ENCODE results near the gene CAVIN1.

DNA sequence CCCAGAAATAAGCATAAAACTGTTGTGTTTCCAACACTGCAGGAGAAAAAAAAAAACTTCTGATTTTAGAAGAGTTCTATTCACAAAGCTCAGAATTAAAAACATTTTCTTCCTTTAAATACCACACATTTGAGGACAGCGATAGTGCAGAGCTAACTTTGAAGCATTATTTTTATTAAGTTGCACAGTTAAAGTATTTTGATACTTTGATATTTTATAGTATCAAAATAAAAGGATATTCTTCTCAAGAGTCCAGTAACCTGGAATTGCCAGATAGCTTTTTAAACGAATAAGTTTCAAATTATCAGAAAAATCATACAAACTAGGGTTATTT lies 3.0 kb downstream of the STAT5B start:
- PRO-cap: no peak

- PRO-cap: no peak
These were observed 7.1 kb downstream of the STAT5A start for GRCh38 chr17:42295377-42295833.

DNA sequence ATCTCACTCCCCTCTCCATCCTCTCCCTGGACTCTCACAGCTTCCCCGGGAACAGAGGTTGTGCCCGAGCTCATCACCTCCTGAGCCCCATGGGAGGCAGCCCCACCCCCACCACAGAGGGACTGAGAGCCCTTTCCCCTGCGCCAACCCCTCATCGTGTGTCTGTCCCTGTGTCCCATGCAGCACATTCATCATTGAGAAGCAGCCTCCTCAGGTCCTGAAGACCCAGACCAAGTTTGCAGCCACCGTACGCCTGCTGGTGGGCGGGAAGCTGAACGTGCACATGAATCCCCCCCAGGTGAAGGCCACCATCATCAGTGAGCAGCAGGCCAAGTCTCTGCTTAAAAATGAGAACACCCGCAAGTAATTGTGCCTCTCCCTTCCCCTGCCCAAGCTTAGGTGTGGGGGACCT lies 12.8 kb downstream of the STAT5A start:
- PRO-cap: no peak

DNA sequence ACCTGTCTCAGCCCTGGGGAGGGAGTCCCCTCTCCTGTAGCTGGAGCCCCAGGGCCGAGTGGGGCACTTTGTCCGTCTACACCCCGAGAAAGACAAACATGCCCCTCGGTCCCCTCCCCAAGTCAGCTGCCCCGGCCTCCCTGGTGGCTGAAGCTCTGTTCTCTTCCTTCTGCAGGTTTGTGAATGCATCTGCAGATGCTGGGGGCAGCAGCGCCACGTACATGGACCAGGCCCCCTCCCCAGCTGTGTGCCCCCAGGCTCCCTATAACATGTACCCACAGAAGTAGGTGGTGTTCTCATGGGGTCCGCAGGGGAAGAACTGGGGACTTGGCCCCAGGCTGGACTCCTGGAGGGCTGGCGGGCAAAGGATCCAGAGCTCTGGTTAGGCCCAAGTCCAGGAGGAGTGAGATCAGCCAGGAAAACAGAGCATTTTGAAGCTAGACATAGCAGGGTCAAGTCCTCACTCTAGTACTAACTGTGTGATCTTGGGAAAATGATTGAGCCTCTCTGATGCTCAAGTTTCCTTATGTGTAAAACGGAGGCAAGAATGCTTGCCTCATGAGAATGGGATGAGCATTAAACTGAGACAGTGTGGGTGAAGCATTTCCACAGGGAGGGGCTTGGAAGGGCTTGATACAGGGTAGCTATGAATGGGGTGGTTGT lies 21.0 kb downstream of the STAT5A start:
- PRO-cap: no peak

DNA sequence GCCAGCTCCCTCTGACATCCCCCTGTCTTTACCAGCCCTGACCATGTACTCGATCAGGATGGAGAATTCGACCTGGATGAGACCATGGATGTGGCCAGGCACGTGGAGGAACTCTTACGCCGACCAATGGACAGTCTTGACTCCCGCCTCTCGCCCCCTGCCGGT lies 22.1 kb downstream of the STAT5A start:
- PRO-cap: no peak

GRCh38 chr17:42340945-42341288 lies 47.3 kb downstream of the STAT3 start:
- PRO-cap: no peak

GRCh38 chr17:42398455-42398886 lies 10.2 kb upstream of the STAT3 start:
- PRO-cap: unidirectional peak, minus-strand start at chr17:42398691

- PRO-cap: bidirectional peak, plus-strand start at chr17:42423454, minus-strand start at chr17:42423256
These were observed at the start of gene CAVIN1 for GRCh38 chr17:42423044-42423627. Gene CAVIN1, minus strand, starts transcription at chr17:42423256.

GRCh38 chr17:42475680-42476105 lies 17.0 kb downstream of the ATP6V0A1 start:
- PRO-cap: no peak

- PRO-cap: bidirectional peak, plus-strand start at chr17:42554529, minus-strand start at chr17:42554567; bidirectional peak, plus-strand start at chr17:42554869, minus-strand start at chr17:42554748; unidirectional peak, minus-strand start at chr17:42555101
These were observed 1.8 kb downstream of the HSD17B1 start for GRCh38 chr17:42554148-42555237.

- PRO-cap: bidirectional peak, plus-strand start at chr17:42562407, minus-strand start at chr17:42562406
These were observed 466 bp downstream of the COASY start for GRCh38 chr17:42562242-42562986.

GRCh38 chr17:42579272-42580450 lies 2.1 kb upstream of the PSMC3IP start:
- PRO-cap: no peak

DNA sequence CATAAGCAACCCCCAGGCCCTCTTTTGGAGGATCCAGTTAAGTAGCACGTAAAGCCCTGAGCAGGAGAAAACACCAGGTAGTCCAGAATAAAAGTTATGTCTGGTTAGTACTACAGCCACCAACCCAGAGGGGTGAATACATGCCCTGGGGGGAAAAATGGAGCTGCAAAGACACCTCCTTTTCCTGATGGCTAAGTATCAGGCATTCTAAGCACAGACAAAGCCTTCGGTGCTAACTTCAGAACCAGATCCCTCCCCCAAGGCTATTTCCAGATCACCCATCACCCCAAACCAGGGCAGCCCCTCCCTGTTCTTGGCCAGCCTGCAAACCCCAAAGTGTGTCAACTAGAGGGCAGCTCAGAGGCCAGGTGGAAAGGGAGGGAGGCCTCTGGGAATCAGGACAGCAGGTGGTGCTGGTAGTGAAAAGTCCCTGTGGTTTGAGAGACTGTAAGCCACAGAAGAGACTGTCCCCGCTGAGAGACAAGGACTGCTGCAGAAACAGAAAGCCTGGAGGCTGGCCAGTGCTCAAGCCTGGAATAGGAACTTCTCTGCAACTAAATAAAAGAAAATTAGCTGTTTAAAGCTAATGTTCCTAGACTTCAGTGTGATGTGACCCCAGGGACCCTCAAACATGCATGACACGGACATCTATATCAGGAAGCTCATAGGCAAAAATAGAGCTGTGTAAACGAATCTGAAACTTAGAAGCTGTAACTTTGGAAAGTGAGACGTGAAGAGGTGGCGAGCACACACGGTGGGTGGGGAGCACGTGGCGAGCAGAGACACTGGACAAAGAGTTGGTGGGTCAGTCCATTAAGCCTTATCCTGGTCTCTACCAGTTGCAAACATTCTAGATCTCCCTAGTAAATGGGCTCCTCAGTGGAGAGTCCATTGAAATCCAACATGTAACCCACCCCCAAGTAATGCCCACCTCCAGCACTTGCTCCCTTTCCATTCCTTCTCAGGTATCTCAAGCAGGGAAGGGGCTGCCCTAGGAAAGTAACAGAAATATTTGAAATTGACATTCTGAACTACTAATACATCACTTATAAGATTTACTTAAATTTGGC lies 9.2 kb downstream of the TUBG1 start:
- PRO-cap: no peak

DNA sequence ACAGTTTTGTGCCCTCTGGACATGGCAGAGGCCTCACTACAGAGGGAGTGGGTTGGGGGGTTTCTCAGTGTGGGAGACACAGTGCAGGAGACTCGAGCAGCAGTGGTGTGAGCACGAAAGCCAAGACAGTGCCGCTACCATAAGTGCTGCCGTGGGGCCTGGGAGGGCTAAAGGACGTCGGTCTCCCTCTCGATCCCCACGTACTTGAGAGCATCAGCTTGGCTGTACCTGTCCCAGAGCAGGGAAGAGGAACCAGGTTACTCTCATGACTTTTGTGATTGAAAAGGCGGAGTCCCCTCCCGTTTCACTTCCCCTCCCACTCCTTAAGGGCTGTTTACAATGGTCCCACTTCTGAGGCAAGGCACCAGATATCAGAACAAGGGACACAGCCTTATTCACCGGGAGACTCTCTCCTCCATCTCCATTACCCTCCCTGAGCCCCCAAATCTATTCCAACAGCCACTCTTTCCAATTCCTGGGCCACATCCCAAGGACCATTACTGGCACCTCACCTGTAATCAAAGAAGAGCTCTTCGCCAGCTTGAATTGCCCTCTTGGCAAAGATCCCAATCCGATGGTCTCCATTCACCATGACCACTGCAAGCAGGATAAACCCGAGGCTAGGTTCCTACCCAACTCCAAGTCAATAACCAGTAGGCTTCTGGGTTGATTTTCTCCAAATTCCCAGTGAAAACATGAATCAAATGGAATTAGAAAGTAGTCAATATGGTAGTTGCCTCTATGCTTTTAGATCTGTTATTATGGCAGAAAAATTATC lies 20.2 kb downstream of the CNTNAP1 start:
- PRO-cap: no peak

GRCh38 chr17:42749642-42750016 lies 4.8 kb upstream of the EZH1 start:
- PRO-cap: no peak

GRCh38 chr17:42762747-42763717 lies 2.0 kb downstream of the RAMP2 start:
- PRO-cap: unidirectional peak, minus-strand start at chr17:42763557

GRCh38 chr17:42774922-42776196 lies 2.1 kb downstream of the VPS25 start:
- PRO-cap: no peak

DNA sequence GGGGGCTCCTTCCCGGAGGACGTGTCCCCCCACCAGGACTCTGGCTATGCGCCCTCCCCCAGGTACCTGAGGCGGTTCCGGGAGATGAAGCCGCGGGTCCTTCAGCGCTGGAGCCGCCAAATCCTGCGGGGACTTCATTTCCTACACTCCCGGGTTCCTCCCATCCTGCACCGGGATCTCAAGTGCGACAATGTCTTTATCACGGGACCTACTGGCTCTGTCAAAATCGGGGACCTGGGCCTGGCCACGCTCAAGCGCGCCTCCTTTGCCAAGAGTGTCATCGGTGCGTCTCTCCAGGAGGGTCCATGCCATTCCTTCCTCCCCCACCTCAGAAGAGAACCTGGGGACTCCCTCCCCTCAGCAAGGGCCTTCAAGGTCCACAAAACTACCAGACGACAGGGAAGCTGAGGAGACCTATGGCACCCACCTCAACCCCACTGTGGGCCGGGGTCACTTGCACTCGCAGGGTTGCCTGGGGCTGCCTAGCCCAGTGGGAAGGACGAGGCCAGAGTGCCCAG lies 3.5 kb downstream of the WNK4 start:
- PRO-cap: no peak

DNA sequence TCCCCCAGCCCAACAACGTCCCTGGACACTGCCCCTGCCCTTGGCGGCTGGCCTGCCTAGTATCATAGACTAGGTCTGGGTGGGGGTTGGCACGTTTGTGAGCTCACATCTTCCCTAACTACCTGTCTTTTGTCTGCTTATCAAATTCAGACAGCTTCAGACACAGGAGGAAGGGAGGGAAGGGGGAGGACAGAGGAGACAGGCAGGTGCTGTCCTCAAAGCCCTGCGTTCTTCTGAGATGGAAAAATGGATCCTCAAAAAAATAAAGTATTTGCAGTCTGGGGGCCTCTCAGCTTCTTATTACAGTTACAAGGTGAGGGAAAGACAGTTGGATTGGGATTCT lies 718 bp downstream of the PSME3 start:
- PRO-cap: bidirectional peak, plus-strand start at position 159 of the sequence, minus-strand start at position 30 of the sequence

- PRO-cap: no peak
These were observed 2.2 kb upstream of the G6PC1 start for GRCh38 chr17:42898393-42898786.